ENCODE measurements around a stretch of chr13.

- PRO-cap: no peak
- RAMPAGE, long total RNA, 2 experiments: no peak in any of the 2 experiments
Observed at GRCh38 chr13:37008987-37009414, 8.4 kb downstream of the EXOSC8 start.

- PRO-cap: no peak
- RAMPAGE, long total RNA, 2 experiments: no peak in any of the 2 experiments
Observed at GRCh38 chr13:37058526-37058805, 1.0 kb downstream of the SUPT20H start.

DNA sequence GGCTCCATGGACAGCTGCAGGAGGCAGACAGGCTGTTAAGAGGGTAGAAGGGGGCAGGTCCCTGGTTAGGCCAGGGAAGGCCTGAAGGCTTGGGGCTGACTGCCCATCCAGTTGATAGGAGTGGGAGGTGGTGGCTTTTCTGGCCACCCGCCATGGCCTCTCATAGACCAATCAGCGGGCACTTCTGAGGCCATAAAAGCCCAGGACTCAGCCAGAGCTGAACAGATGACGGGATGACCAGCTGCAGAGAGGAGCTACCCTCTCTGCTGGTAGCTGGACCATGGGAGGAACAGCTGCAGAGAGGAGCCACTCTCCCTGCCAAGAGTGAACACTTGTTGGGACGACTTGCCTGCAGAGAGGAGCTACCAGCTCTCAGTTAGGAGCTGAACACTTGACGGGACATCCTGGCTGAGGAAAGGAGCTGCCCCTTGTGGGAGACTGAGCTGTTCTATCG lies 10.8 kb upstream of the SUPT20H start:
- PRO-cap: no peak
- RAMPAGE, long total RNA, 2 experiments: no peak in any of the 2 experiments

DNA sequence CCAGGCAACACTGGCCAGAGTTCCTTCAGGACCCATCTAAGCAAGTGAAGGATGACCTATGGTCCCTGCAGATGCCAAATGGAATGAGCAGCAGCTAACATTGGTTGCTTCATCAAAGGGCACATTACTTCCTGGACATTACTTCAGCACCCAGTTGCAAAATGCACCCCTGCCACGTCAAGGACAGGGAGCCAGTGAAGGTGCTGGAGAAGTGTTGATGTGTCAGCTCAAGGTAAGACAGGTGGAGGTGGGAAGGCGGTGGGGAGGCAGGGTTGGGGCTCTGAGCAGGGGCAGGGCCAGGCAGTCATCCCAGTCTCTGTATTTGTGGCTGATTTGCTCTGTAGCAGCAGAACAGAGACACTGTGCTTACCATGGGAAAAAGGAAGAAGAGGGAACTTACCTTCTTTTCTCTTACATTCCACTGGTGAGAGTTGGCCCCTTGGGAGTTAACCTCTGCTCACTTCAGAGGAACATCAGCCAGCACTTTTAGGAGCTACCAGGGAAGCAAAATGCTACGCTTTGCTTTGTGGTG lies 14.5 kb downstream of the CSNK1A1L start:
- PRO-cap: no peak
- RAMPAGE, long total RNA, 2 experiments: no peak in any of the 2 experiments

- PRO-cap: no peak
- RAMPAGE, long total RNA, 2 experiments: no peak in any of the 2 experiments
Observed at GRCh38 chr13:37127705-37128364, 22.4 kb upstream of the CSNK1A1L start.

- PRO-cap: no peak
- RAMPAGE, long total RNA, 2 experiments: no peak in any of the 2 experiments
Observed at GRCh38 chr13:37471971-37472355, 126.6 kb downstream of the POSTN start.

DNA sequence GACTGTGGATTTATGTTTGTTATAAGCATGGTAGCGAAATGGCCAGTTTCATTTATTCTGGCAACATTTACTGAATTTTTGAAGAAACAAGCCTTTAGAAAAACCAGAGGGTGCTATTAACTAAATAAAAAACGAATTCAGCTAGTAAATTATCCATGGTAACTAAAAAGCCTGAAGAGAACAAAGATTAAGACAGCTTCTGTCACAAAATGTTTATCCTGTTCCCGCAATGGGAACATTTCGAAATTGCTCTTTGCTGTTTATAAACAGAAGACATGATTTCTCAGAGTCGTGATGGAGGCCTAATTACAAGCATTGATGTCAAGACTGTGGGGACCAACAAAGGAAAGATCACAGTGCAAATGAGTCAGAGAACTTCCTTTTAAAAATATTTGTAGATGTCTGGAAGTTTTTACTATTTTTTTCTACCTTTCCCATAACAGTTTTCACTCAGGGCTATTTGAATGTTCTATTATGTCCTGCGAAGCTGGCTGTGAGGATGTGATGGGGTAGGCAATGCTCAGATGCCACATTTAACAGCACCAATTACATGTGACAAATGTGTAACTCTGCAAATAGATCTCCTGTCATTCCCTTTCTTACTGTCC lies 83.1 kb upstream of the POSTN start:
- PRO-cap: unidirectional peak, plus-strand start at position 463 of the sequence
- RAMPAGE, long total RNA, 2 experiments: no peak in any of the 2 experiments

- PRO-cap: no peak
- RAMPAGE, long total RNA, 2 experiments: no peak in any of the 2 experiments
Observed at GRCh38 chr13:38348728-38349255, 859 bp upstream of the UFM1 start.

DNA sequence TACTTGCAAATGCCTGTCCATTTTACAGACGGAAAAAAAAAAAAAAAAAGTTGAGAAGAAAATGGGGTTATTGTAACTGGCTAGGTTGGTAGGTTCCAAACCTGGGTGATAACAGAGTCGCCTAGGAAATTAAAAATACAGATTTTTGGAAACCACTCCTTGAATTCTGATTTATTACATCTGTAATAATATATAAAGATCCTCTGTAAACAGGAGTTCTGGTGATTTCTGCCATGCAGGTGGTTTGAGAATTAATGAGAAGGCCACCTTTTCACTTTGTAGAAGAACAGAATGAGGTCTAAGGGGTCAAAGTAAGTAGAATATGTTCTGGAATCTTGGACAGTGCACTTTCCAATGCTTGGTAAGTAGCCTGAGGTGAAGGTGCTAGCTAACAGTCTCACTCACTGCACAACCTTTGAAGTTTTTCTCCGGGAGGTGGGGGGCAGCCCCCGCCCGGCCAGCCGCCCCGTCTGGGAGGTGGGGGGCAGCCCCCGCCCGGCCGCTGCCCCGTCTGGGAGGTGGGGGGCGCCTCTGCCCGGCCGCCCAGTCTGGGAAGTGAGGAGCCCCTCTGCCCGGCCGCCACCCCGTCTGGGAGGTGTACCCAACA lies 13.9 kb downstream of the UFM1 start:
- PRO-cap: no peak
- RAMPAGE, long total RNA, 2 experiments: no peak in any of the 2 experiments

GRCh38 chr13:38814447-38814646 lies 127.5 kb downstream of the FREM2 start:
- PRO-cap: no peak
- RAMPAGE, long total RNA, 2 experiments: no peak in any of the 2 experiments

GRCh38 chr13:39040268-39040530 lies 1.9 kb downstream of the NHLRC3 start:
- PRO-cap: no peak
- RAMPAGE, long total RNA, 2 experiments: no peak in any of the 2 experiments

GRCh38 chr13:39378376-39378794 lies 224.6 kb downstream of the LHFPL6 start:
- PRO-cap: no peak
- RAMPAGE, long total RNA, 2 experiments: start-site peak on the minus strand in 1 of 2 experiments, at chr13:39378434-39378522 at its widest, 35 reads per replicate

- PRO-cap: no peak
- RAMPAGE, long total RNA, 2 experiments: no peak in any of the 2 experiments
Observed at GRCh38 chr13:39537096-39537447, 65.9 kb downstream of the LHFPL6 start.

- PRO-cap: no peak
- RAMPAGE, long total RNA, 2 experiments: no peak in any of the 2 experiments
Observed at GRCh38 chr13:40082434-40083070, 427.1 kb downstream of the COG6 start.

DNA sequence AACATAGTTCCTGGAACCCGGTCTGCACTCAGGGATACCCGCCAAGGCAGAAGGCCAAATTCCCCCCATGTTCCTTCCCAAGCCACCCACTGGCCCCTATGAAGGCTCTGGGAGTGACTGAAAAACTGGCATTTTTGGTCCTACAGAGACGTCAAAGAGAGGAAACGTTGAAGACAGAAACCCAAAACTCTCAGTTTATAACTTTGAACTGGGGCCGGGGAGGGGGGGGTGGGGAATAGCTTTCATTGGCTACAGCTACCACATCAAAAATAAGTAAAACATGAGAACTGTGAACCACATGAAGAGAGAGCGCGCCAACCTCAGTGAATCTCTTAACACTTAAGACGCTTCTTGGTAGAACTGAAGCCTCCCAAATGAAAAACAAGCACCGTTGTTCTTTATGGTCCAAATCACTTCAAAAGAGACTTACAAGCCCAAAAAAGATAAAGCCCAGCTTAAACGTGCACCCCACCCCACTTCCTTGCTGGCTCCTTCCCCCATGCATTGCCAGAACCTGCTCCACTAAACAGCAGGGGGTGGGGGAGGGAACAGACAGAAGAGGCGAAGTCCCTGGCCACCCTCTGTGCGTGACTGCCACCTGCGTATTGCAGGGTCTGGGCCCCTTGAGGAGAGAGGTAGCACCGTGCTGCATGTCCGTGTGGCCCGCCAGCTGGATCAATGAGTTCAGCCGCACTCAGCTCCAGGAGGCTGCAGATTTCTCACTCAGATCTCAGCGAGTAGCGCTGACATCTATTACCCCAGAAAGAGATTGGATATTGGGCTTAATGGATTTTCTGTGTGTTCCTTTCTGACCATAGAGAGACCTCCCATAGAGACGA lies 479.1 kb downstream of the FOXO1 start:
- PRO-cap: unidirectional peak, plus-strand start at position 292 of the sequence
- RAMPAGE, long total RNA, 2 experiments: no peak in any of the 2 experiments

- PRO-cap: no peak
- RAMPAGE, long total RNA, 2 experiments: no peak in any of the 2 experiments
Observed at GRCh38 chr13:40189819-40190533, 476.5 kb downstream of the FOXO1 start.

DNA sequence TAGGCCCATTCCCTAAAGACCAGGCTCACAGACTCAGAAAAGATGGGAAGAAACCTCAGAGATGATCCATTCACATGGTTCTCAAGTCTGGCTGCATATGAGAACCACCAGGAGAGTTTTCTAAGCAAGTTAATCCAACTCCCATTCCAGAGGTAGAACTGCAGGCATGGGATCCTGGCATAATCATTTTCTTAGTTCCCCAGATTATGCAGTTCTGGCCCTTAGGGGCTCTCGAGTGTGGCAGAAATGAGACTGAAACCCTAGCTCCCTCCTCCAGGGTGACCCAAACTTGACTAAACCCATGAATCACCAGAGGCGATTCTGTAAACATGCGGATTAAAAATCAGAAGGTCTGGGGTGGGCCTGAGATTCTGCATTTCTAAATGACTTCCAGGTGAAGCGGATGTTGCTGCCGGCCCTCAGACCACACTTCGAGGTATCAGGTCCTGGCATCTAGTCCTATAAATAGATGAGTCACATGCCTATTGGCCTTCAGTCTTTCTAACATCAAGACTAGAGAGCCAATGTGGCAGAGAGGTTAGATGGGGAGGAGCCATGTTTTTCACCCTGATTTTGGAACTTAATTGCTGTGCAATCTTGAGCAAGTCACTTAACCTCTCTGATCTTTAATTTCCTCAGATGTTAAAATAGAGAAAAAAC lies 431.3 kb downstream of the FOXO1 start:
- PRO-cap: no peak
- RAMPAGE, long total RNA, 2 experiments: no peak in any of the 2 experiments

GRCh38 chr13:40376471-40377499 lies 289.7 kb downstream of the FOXO1 start:
- PRO-cap: no peak
- RAMPAGE, long total RNA, 2 experiments: no peak in any of the 2 experiments

DNA sequence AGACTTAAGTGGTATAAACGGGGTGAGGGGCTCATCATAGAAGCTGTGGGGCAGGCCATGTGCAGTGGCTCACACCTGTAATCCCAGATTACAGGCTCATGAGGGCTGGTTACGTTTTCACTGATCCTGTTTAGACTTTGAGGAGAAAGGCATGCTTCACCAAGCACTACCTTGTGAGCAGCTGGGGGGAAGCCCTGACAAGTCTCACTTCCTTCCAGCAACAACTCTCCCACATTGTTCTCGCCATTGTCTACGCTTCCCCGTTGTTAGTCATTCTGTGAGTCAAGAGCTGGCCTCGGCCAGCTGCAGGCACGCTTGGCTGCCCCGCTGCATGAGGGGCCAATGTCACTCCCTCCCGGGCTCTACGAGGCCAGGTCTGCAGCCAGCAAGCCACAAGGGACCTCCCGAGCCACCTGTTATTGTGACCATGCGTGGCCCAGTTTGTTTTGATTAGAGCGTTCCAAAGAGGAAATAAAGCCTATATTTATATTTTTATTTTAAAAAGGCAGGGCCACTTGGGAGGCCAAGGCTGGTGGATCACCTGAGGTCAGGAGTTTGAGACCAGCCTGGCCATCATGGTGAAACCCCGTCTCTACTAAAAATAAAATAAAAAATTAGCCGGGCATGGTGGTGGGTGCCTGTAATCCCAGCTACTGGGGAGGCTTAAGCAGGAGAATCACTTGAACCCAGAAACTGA lies 220.9 kb downstream of the FOXO1 start:
- PRO-cap: no peak
- RAMPAGE, long total RNA, 2 experiments: no peak in any of the 2 experiments

DNA sequence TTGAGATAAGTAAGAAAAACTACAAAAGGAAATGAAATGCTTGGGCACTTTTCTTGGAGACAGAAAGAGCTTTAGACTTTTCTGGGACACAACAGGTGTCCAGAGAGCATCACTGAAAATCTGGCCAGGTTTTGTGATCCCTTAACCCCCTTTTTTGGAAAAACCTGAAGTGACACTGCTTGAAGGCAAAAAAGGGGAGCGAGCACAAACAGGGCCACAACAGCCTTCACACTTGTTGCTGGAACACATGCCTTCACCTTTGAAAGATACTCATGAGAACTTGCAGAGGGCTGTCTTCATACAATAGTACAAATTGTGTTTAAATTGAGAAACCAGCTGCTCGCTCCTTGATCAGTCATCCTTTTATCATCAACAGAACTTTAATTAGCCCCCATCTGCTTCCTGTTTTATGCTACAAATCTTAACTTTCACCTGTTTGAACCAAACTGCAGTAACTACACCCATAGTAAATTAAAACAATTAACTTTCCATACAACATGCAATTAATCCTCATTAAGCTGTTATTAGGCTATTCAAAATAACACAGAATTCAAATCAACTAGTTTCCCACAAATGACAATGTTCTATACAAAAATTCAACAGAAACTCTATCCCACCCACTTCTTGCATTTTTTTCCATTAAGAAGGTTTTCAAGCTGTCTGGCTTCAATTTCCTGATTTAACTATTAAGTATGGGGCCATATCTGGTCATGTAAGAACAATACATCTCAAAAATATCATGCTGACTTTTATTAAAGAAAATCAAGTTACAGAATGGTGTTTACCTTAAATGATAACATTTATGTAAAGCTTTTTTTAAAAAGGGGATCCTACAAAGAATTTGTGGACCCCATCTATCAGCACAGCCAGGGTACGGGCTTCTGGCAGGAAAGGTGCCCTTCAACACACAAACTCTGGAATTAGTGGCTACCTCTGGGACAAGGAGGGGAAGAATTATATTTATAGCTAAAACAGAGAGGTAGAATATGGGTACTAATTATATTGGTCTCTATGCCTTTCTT lies 85.1 kb downstream of the FOXO1 start:
- PRO-cap: no peak
- RAMPAGE, long total RNA, 2 experiments: no peak in any of the 2 experiments